Foreskin fibroblast (primary cell): ENCODE data around the gene GALE.

- RRBS, result no CpG with 5 or more reads among the region's 5 CpGs
These were observed 334 bp upstream of the ID3 start for GRCh38 chr1:23559731-23559938.

DNA sequence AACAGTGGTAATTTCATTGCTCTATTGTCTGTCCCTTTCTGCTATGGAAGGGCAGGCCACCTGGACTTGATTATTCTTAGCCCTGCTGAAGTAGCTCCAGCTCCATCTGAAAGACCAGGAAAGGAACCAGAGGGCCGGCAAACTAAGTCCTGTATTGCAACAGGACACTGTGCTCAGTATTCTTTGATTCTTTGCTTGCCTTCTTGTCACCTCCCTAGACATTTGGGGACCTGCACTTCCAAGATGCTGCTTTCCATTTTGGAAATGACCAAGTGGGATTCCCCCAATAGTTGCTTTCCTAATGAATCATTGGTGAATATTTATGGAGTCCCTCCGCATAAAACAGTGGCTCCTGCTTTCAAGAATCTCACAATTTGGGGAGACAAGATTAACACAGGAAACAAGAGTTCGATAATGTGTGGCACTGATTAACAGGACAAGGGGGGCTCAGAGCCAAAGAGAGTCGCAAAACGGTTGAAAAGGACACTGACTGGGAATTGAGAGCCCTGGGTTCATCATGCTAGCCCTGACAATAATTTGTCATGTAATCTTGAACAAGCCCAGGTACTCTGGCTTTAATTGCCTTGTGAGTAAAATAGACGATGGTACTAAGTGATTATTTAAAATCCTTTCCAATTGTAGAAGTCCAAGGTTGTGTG is 1.3 kb upstream of the ID3 start:
- RRBS, result no CpG with 5 or more reads among the region's 6 CpGs

GRCh38 chr1:23692358-23693303 is 1.0 kb downstream of the RPL11 start:
- RRBS, result no CpG with 5 or more reads among the region's 19 CpGs

DNA sequence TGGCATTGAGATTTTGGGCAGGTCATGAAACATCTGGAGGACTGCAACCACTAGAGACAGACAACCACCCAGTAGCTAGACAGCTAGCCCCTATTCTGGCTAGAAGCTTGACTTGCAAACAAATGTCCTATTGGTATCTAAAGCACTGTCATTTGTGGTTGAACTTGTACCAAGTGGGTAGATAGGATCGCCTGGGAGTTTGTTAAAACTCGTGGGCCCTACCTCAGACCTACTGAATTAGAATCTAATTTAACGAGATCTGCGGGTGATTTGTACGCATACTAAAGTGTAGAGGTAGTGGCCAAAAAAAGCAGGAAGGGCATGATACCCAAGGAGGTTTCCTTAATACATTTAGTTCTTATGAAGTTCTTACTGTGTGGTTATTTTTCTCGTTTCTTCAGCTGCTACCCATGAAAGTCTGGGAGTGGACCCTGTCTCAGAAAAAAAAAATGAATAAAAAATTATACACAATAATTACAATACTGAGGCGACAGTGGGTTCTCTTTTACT is 7.0 kb downstream of the RPL11 start:
- RRBS, result no CpG with 5 or more reads among the region's 7 CpGs

GRCh38 chr1:23727134-23727578 is 16.1 kb upstream of the ELOA start:
- RRBS, result no CpG with 5 or more reads among the region's 7 CpGs

DNA sequence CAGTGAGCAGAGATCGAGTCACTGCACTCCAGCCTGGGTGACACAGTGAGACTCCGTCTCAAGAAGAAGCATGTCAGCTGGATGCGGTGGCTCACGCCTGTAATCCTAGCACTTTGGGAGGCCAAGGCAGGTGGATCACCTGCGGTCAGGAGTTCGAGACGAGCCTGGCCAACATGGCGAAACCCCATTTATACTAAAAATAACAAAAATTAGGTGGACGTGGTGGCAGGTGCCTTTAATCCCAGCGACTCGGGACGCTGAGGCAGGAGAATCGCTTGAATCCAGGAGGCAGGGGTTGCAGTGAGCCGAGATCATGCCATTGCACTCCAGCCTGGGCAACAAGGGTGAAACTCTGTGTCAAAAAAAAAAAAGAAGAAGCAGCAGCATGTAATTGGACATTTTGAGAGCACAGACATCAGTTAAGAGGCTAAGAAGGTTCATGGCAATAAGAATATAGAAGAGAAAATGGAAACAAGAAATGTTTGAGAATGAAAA is 11.9 kb upstream of the ELOA start:
- RRBS, result no CpG with 5 or more reads among the region's 14 CpGs

DNA sequence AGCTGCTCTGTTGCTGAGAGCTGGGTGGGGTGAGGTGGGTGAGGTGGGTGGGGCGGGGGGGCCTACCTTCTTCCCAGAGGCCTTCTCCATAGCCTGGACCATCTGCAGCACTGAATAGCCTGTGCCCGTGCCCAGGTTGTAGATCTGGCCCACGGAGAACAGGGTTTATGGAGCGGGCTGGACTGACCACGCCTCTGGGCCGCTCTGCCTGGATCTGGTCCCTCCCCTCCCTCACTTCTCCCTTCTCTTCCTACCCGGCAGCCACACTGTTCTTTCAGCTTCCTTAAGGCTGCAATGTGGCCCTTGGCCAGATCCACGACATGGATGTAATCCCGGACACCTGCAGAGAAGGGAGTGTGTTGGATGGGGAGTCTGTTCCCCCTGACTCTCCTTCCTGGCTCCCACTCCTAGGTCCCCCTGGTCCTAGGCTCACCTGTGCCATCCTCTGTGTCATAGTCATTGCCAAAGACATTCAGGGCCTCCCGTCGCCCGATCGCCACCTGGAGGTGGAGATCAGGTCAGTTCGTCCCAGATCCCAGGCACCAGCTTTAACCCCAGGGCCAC is 4.0 kb downstream of the GALE start:
- RRBS, result 52% methylated on average over 3 of the region's 14 CpGs

- RRBS, result under 1% methylated on average over 13 of the region's 62 CpGs
These were observed at the start of gene GALE for GRCh38 chr1:23800624-23801205. Gene GALE, minus strand, starts transcription at chr1:23800754.

- RRBS, result no CpG with 5 or more reads among the region's 4 CpGs
These were observed 1.2 kb downstream of the FUCA1 start for GRCh38 chr1:23866925-23867171.

- RRBS, result no CpG with 5 or more reads among the region's 9 CpGs
These were observed 4.3 kb downstream of the CNR2 start for GRCh38 chr1:23908713-23909345.

DNA sequence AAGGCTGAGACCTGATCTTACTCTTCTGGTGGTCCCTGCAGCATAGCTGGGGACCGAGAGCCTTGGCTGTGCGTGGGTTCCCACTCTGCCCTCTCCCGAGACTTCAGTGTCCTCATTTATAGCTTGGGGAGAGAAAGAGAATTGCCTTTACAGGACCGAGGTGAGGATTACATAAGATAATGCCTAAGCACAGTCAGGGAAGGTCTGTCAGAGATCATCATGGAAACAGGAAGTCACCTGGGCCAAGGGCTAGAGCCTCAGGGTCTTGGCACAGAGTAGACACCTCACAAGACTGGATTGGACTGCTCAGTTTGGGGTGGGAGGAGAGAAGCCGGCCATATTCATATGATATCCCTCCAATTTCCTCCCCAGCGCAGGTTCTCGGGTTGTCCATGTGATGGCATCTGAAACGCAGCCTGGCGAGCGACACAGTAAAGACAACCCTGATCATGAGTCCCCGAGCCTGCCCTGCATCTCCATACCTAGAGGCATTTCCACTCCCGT is 3.8 kb downstream of the CNR2 start:
- RRBS, result no CpG with 5 or more reads among the region's 12 CpGs

- RRBS, result 93% methylated on average over 2 of the region's 23 CpGs
These were observed 3.3 kb downstream of the MYOM3 start for GRCh38 chr1:24108289-24109428.

GRCh38 chr1:24186595-24187065 is 459 bp downstream of the IFNLR1 start:
- RRBS, result 10% methylated on average over 3 of the region's 14 CpGs

DNA sequence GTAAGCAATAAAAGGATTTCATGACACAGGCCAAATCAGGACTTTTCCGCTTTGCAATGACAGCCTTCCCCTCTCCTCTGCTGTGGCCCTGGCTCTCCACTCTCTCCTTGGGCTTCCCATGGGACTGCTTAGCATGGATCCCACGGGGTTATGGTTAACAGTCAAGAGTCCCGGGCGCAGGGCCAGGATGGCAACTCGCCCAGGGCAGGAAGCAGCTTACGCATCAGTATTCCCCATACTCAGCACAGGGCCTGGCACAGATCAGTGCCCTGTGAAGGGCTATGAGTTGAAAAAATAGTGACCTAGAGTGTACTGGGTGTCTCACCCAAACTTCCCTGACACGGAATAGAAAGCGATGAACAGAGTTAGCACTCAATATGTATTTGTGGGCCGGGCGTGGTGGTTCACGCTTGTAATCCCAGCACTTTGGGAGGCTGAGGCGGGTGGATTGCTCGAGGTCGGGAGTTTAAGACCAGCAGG is 29.2 kb upstream of the GRHL3 start:
- RRBS, result no CpG with 5 or more reads among the region's 14 CpGs

DNA sequence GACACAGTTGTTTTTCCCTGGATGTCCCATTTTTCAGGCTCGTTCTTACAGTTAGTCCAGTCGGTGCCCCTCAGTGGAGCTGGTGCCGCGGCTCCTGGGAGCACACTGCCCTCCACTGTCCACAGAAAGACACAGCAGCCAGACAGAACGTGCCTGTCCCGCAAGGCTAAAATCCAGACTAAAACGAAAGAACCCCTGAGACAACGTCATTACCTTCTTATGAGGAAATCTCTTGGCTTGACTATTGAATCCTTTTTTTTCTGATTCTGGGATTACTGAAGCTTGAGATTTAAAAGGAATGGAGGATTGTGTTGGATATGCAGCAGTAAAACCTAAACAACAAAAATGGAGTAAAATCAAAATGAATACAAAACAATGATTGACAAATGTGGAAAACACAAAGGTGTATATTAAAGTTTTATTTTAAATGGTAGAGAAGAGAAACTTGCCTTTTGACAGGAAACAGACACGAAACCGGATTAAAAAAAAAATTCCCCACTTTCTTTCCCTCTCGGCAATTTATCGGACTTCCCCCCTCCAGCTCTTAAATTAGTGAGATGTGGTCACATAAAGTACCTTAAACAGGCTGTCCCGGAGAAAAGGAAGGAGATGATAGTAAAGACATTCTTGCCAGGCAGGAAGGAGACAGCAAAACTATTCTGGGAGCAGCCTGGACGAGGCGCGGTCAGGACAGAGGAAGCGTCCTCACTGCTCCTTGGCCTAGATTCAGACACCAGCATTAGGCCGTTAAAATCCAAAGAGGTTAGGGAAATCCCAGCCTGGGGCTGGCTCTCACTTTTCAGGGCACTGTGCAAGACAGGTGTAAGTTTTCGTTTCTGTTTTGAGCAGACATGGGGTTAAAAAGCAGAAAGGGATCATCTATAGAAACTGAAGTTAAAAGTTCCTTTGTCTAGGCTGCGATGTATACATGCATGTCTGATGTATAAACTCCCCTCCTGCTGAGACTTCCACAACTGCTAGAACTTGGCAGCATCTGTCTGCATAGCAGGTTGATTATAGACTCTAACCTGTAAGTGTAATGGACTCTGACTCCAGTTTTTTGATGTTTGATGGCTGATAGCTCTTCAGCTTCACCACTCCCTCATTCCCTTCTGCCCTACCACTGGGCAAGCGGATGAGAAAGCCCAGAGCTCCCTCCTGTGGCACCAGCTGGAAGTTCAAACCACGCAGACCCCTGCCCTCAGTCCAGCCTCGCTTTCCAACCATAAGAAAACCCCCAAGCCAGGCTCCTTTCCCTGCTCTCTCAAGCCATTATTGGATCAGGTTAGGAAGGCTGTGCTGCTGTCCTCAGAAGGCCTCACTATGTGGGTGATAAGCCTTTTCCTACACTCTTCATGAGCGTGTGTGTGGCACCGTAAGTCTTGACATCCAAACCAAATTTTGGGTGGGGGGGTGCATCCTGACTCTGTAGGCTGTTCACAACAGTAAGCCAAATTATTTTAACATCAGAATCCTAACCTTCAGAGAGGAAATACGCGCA is 21.7 kb downstream of the STPG1 start:
- RRBS, result 58% methylated on average over 2 of the region's 27 CpGs

DNA sequence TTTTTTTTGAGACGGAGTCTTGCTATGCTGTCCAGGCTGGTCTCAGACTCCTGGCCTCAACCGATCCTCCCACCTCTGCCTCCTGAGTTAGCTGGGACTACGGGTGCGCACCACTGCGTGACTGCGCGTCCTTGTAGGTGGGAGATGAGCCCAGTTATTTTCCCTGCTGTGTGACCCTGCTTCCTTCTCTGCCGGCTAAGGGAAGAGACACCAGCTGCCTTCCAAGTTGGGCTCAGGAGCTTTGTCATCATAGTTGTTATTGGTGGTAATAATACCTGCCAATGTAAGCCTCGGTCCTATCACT is 969 bp upstream of the RCAN3 start:
- RRBS, result no CpG with 5 or more reads among the region's 9 CpGs

GRCh38 chr1:24503506-24503945 is 890 bp downstream of the RCAN3 start:
- RRBS, result no CpG with 5 or more reads among the region's 11 CpGs

- RRBS, result no CpG with 5 or more reads among the region's 19 CpGs
These were observed 12.1 kb downstream of the NCMAP start for GRCh38 chr1:24567825-24568522.

DNA sequence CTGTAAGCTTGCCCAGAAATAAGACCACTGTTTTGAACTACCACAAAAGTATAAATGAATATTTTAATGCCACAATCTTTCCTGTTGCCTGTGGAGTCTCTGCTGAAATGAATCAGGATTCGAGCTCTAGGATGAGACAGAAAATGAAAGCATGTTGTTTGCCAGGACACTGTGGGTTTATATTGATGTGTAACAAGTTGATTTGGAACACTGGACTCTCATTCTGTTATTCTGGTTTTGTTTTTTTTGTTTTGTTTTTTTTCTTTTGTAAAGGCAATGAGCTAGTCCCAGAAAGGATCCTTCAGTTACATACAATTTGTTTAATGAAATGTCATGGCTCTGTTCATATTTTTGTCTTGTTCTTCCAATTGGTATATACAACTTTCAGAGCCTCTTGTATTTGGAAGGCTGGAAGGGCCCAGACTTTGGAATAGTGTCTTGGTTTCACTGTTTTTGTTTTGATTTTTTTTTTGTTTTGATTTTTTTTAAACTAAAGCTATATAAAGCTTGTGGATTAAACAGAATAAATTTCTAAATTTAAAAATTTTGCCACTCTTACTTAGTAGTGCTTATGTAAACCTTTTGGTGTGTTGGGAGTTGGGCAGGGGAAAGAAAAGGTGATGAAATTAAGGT is 29.7 kb downstream of the SRRM1 start:
- RRBS, result no CpG with 5 or more reads among the region's 1 CpG